ENCODE data around the genes ERMN and PKP4.

DNA sequence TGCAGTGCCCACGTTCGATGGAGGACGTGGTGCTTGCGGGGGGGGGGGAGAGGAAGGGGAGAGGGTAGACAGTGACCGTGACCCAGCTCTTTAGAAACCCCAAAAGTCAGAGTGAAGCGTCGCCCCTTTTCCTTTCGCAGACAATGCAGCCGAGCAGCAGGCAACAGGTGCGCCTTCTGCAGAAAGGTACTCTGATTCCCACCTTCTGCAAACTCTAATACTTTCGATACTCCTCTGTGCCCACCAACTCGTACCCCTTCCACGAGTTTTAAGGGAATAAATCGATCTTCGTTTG, 872 bp upstream of the NR4A2 start:
- PRO-cap = no peak

DNA sequence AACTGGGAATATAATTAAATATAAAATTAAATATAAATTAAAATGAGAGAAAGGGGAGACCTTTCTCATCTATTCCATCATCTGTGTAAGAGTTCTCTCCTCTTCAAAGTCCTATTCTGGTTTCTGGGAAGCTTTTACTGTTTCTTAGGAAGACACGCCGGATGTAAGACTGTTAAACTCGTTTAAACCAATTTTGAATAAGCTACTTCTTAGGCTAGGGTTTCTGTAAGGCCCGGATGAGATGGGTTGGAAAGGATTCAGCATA, 2.7 kb upstream of the NR4A2 start:
- PRO-cap = no peak

DNA sequence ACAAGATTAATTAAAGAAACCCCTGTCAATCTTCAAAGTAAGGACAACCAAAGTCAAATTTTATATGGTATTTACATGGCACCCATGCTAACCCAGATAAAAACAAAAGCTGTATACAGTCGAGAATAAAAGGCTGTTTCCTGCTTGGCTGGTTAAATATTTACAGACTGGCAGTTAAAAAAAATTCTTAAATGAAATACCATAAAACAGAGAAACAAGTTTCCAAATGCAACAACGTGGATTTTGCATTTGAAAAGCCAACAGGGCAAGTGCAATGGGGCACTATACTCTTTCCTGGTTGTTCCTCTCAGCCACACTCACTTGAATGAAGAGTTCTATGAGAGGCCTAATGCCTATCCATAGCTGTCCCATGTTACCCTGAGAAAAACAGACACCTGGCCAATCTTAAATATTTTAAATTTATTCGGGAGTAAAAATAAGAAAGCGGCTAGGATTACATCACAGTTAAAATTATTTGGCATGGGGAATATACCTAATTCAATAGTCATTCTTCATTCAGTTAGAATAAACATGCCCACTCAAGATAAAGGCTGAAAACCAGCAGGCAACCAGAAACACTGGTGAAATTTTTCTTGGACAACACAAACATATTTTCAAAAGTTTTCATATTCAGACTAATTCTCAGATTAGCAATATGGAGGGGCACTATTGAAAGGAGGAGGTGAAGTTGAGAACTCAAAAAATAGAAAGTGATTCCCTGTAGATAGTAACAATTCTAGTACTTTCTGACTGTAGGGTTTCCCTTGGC, 6.2 kb upstream of the NR4A2 start:
- PRO-cap = no peak

DNA sequence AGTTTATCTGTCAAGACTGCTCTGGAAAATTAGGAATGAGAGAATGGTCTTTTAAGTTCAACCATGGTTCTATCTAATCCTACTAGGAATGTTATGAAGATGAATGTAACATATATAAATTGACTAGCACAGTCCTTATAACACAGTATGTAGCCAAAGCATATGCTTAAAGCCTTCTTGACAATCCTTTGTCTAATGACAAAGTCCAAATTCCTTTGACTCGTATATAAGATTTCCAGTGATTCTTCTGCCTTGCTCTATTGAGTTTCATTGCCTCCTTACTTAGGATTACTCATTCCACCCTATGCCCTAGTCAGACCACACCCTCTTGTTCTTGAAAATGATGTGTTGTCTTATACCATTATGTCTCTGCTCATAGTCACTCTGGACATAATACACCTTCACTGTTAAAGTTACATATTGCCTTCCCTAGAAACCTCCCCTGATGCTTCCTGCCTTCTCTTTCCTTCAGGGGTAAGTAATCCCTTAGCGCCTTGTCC, 19.1 kb downstream of the GPD2 start:
- PRO-cap = no peak

DNA sequence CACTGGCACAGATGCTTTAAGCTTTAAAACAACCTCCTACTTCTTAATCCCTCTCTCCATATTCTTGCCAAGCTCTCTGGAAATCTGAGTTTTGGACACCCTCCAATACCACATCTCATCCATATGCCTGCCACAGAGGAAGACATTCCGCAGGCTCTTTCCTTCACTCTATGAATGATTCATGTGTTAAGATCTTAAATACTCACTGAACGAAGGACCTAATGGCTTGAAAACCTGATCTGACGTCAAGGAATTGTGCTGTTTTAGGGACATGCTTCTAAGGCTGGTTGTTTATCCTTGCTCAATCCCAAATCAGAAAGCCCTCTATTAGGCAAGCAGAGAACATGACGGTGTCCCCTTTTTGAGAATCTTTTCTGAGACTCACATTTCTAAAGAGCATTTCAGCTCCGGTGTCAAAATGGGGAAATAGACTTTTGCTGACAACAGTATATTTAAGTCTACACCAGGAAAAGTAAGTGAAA, 83.8 kb upstream of the GALNT5 start:
- PRO-cap = no peak

- PRO-cap = no peak
These were observed at the start of gene ERMN for GRCh38 chr2:157325738-157326327. ERMN (minus strand) TSS chr2:157325824.

- PRO-cap = no peak
These were observed 42.8 kb upstream of the ERMN start for GRCh38 chr2:157368429-157368737.

- PRO-cap = no peak
These were observed 3.9 kb downstream of the CYTIP start for GRCh38 chr2:157439857-157440491.

DNA sequence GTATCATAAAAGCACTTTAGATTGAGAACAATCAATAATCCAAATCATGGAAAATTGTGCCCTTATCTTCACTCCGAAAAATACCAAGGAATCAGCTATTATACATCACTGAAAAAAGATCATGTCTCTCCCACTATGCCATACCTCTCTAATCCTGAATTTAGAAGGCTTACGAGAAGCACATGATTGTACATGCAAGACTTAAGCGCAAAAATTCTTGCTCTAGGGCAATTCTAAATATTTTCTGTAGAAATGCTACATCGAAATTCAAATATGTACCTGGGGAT, 1.3 kb downstream of the CYTIP start:
- PRO-cap = no peak

- PRO-cap = no peak
These were observed 71.5 kb upstream of the CYTIP start for GRCh38 chr2:157515266-157515860.

DNA sequence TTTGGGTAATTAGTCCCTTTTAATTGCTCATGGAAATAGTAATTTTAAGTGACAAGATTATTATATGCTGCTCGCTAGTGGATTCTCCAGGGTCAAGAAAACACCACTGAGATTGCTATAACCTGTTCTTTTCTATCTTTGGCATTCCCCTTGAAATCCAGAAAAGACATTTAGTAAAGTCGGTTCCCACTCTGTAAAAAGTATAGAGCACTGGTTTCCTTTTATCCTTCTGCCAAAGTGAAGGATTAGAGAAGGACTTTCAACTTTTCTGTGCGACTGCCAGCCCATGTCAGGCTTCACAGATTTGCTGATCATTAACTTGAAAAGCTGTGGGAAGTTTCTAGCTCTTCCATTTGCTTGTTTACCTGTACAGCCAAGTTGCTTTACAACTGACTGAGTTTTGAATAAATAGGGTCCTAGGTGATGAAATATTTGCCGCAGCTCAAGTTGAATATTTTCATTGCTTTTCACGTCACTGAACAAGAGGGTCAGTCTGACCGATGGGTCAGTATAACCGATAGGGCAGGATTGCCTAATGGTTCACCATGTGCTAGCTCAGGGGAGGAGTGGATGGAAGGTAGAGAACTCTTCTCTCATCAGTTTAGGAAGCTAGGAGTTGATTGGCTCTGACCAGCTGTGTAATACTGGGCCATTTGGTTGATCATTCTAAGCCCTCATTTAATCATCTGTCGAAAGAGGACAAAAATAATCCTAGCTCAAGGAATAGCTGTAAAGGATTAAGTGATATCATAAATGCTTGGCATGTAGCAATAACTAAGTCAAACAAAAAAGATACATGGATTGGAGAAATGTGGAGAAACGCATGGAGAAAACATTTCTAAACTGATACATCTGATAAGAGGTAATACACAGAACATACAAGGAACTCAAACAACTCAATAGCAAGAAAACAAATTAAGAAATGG, 30.4 kb downstream of the UPP2 start:
- PRO-cap = no peak

GRCh38 chr2:158191504-158192128, 89.9 kb downstream of the UPP2 start:
- PRO-cap = no peak

DNA sequence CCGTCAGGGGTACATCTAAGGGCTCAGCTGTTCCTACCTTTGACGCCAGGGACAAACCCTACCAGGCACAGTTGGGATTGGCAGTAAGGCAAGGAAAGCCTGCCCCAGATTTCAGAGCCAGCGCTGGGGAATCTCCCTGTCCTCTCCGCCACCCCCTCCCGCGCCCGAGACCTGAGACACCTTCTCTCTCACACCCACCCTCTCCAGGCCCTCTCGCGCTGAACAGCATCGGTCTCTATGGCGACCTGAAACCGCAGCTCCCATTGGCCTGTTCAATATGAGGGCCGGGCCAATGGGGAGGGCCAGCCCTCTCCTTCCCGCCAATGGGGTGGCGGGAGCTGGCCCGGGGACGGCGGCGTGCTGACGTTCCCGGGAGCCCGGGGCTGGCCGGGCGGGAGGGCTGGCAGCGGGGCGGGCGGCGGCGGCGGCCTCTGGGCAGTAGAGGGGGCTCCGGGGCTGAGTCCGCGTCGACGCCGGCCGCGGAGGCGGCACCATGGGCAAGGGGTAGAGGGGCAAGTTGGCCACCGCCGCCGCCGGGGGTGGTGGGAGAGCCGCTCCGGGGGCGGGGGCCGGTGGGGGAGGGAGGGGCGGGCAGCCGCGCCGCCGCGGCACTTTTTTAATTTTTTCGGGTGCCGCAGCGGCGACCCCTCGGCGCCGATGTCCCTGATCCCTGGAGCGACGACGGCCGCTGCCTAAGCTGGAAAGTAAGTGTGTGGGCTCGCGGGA, at the start of gene PKP4:
Gene PKP4, plus strand, starts transcription at position 438 of the 726 bp plus-strand sequence.
- PRO-cap = bidirectional peak, plus-strand start at position 459 of the sequence, minus-strand start at position 173 of the sequence

DNA sequence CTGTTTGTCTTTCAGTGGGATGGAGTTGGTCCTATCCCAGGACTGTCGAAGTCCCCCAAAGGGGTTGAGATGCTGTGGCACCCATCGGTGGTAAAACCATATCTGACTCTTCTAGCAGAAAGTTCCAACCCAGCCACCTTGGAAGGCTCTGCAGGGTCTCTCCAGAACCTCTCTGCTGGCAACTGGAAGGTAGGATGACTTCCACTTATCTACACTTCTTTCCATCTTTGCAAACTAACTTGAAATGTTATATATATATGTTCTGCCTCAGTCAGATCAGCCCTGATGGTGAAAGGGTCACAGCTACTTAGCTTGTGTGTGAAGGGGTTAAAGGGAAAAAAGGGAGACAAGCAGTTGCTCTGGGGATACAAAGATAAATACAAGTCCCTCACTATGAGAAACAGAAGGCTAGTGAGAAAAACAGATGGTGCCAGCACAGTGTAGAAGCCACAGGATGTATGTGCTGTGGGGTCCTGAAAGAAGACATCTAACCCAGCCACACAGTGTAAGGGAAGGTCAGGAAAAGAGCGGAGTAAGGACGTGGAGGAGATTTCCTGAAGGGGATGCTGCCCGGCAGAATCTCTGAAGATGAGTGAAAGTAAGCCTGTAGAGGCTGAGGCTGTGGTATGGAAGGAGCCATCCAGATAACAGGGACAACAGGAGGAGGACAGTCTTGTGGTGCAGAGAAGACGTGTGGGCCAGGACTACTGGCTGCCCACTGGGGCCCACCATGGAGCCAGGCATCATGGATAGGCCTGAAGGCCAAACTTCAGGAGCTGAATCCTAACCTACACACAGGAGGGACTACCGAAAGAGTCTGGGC, 131.6 kb upstream of the DAPL1 start:
- PRO-cap = no peak

DNA sequence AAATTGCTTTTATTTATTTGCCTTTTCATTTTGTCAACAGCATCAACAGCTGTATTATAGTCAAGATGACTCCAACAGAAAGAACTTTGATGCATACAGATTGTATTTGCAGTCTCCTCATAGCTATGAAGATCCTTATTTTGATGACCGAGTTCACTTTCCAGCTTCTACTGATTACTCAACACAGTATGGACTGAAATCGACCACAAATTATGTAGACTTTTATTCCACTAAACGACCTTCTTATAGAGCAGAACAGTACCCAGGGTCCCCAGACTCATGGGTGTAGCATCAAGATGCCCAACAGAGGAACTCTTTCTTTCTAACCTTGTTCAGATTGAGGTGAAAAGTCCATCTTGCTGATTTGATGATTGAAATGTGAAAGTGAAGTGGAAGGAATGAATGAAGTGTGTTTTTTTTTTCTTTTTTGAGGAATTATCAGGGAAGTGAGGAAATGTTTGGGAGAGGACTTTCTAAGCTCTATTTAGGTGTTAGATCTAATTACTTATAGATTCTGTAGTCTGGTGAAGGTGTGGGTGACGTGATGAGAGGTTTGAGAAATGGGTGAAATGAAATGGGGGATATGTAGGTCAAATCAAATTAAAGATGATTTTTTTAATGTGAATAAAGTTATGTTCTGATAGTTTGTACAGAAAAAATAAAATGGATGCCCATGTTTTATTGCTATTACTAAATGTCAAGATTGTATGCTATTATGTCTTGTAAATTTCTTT, 114.6 kb upstream of the DAPL1 start:
- PRO-cap = no peak

- PRO-cap = no peak
These were observed 73.3 kb downstream of the DAPL1 start for GRCh38 chr2:158868361-158868937.

GRCh38 chr2:159090325-159090875, 122.0 kb downstream of the TANC1 start:
- PRO-cap = no peak

DNA sequence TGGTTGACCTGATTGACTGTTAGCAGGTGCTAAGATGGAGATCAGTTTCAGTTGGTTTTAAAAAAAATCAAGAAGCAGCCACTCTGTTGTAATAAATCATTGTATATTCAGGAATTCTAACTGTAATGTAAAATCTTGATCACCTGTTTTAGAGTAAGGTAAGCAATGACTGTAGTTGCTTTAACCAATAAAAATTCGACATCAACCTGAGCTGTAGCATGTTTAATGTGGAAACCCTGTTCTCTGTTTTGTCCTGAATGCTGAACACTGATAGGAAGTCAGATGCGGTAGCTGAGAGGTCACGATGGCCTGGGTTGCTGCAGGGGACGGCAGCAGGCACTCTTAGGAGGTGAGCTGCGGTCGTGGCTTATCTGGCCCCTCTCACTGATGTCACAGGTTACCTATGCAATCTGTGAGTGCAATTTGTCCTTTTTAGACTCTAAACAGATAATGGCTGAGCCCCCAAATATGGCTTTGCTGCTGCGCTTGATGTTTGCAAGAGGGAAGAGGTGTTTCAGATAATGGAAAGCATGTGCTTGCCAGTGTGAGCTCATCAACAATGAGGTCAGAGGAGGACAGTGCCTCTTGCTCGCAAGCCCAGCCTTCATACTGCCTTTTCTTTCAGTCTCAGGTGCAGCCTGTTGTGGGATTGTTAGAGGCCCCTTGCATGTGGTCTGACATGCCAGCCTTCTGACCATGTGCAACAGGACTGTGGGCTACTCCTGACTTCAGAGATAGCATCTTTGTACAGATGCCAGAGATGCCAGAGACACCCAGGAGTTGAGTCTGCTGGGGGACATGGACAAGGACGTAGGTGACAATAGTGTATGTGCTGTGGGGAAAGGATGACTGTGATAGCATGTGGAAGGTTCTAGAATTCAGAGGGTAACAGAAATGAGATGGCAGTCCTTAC, 151.2 kb downstream of the TANC1 start:
- PRO-cap = no peak

DNA sequence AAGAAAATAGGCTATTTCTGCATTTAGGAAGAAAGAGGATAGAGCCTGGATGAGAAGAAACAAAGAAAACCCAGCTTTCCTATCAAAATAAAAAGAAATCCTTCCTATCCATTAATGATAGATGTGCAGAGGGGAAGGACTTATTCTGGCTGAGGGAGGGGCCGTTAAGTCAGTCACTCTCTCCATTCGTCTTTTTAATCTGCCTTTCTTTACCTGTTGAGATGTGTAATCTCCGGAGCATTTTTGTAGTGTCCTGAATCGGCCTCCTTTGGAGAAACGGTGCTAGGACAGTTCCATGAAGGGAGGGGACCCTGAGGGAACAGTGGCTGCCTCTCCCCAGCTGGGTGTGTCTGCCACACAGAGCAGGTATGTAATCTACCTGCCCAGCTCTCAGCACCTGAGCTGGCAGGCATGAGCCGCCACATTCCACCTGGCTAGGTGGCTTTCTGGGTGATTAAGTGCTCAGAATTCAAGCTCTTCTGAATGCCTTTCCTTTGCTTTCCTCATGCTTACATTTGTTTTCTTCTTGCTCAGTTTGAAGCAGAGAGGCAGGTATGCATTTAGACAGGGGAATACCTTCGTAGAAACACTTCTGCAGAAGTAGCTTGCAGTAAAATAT, 131.2 kb downstream of the WDSUB1 start:
- PRO-cap = no peak

DNA sequence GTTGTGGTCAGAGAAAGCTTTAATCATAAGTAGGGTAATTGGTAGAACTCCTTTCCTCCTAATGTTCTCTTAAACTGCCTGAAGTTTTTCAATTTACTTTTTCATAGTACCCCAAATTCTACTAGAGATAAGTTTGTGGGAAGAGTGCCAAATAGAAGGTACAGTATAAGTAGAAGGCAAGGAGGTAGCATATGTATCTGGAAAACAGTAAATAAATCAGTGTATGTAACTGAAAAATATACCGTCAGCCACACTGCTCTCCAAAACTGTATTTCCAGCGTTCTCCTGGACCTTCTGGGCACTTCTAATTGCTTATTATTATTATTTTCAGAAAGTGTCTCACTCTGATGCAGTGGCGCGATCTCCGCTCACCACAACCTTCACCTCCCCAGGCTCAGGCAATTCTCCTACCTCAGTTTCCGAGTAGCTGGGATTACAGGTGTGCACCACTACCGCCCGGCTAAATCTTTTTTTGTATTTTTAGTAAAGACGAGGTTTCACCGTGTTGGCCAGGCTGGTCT, 6.4 kb downstream of the MARCHF7 start:
- PRO-cap = no peak